ENCODE data around the genes PPBP, CXCL3, PPEF2 and ART3.

GRCh38 chr4:73987922-73988566, at the start of gene PPBP:
Gene PPBP, minus strand, starts transcription at chr4:73988190.
- RRBS: no CpG with 5 or more reads among the region's 4 CpGs

DNA sequence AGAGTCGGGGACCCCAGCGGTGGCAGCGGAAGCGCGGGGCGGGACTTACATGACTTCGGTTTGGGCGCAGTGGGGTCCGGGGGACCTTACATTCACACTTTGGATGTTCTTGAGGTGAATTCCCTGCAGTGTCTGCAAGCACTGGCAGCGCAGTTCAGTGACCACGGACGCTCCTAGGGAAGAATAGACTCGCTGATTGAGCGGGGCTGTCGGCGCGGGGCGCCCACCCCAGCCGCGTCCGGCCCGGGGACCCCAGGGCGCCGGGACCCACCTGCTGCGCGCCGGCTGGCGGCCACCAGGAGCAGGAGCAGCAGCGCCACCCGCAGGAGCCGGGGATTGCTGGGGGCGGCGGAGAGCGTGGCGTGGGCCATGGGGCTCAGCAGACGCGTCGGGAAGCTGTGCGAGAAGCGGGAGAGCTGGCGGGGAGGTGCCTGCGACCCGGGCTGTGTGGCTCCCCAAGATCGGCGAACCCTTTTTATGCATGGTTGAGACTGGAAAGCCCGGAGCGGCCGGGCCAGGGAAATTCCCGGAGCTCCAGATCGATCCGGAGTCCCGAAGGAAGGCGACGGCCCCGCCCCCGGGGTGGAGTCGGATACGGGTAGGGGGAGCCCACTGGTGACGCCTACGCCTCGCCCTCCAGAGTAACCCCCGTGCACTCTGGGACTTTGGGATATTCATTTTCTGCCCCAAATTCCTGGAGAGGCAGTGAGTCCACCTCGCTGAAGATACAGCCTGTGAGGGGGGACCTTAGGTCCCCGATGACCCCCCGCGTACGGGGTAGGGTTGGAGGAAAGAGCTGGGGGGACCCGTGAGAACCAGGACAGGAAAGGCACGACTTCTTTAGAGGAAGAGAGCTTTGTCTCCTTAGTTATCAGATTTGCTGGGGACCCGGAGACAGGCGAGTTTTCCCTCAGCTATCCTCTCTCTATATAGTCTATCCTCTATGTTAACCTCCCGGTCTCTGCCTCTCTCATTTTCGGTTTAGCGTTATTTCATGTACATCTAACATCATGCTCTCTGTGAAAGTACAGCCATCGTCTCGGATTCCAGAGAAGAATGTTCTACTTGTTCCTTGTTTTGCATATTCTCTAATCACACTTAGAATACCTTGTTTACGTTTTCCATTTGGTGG, at the start of gene CXCL3:
TSS of gene CXCL3 (minus strand) at position 449 of the 1,132 bp plus-strand sequence.
- RRBS: 5% methylated on average over 4 of the region's 77 CpGs

GRCh38 chr4:74099358-74099544, 256 bp upstream of the CXCL2 start:
- RRBS: 3% methylated on average over 2 of the region's 17 CpGs

DNA sequence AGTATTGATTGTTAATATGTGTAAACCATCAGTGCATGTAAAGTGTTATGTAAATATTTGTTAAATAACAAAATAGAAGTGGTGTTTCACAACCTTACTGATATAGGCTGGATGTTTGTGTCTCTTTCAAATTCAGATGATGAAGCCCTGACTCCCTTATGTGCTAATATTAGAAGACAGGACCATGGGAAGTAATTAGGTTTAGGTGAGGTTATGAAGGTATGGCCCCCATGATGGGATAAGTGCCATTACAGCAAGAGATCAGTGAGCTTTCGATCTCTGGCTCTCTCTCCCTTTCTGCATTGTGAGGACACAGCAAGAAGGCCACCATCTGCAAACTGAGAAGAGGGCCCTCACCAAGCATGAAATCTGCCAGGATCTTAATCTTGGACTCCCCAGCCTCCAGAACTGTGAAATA, 1.7 kb upstream of the CXCL2 start:
- RRBS: no CpG with 5 or more reads among the region's 1 CpG

- RRBS: no CpG with 5 or more reads among the region's 5 CpGs
Measured at GRCh38 chr4:74116834-74117602, 18.0 kb upstream of the CXCL2 start.

- RRBS: 17% methylated on average over 1 of the region's 5 CpGs
Measured at GRCh38 chr4:74231100-74231534, 73.2 kb downstream of the MTHFD2L start.

GRCh38 chr4:74320290-74321053, 12.2 kb downstream of the EPGN start:
- RRBS: no CpG with 5 or more reads among the region's 6 CpGs

GRCh38 chr4:74505624-74505936, 60.6 kb downstream of the AREG start:
- RRBS: no CpG with 5 or more reads among the region's 4 CpGs

DNA sequence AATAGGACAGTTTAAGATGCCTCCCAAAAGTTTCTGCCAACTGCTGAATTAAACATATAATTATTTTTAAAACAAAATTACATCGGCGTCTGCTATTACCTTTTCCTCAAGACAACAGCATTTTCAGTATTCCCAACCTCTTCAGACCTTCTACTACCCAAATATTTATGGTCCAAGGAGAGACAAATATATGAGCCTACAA, 19.0 kb upstream of the CDKL2 start:
- RRBS: no CpG with 5 or more reads among the region's 2 CpGs

DNA sequence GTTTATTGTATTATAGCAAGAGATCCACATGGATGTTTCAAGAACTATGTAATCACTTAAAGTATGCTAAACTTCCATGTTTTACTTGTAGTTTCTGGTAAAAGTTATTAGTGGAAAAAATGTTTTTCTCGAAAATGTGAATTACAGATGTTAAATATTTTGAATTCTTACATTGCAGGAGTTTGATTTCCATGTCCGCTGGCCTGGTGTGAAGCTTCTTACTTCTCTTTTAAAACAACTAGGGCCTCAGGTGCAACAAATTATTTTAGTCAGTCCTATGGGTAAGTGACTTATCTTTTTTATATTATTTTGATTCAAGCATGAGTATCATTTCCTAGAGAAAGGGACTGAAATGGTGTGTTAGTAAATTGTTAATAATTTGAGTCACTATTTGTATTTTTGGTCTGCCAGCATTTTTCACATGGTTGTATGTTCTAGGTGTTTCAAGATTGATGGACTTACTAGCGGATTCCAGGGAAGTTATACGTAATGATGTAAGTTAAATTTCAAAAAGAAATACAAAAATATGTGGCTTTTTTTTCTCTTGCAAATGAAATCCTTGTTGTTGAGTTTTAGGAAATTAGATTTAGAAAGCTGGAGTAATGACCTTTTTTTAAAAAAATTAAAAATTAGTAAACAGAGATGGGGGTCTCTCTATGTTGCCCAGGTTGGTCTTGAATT, 46.4 kb downstream of the USO1 start:
- RRBS: no CpG with 5 or more reads among the region's 4 CpGs

GRCh38 chr4:75902309-75902867, at the start of gene PPEF2:
Gene PPEF2, minus strand, starts transcription at chr4:75902452.
- RRBS: no CpG with 5 or more reads among the region's 5 CpGs

DNA sequence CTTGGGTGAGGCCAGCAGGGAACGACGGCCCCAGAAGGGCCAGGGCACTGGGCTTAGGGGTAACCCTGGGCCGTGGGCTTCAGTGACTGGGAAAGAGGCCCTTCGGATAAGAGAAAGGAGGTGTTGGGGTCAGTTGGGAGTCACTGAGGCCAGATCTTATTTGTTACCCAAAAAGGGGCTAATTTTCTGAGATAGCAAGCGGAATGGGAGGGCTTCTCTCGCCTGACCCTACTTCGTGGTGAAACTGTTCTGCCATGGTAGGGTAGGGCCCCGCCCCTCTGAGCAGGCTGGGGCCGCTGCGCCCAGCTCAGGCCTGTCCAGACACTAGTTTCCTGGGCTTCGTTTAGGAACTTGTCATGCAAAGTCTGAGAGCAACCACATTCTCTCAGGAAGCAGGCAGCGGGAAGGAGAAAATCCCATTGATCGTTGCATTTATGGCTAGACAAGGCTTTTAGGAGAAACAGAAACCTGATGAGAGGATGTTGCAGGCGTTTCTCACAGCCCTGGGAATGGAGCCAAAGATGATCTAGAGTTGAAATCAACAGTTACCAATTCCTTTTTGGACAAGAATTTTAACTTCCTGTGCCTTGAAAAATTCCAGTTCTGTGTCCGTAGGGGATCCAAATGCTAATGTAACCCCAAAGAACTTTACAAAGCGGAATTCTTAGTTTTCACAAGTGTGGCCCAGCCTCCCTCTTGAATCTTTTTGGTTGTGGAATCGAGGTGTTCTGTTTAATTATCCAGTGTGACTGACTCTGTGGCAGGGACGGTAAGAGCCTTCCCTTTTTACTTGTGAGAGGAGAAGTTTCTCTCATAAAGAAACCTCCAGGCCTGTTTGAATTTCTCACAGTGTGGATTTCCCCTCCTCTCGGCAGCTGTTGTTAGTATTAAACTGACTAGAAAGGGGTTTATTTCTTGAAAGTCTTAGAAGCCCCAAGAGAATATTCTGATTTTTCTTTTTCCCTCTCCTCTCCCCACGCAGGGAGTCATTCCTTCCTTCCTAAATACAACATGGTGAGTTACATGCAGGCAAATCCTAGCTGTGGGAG, 4.5 kb upstream of the CXCL9 start:
- RRBS: no CpG with 5 or more reads among the region's 20 CpGs

DNA sequence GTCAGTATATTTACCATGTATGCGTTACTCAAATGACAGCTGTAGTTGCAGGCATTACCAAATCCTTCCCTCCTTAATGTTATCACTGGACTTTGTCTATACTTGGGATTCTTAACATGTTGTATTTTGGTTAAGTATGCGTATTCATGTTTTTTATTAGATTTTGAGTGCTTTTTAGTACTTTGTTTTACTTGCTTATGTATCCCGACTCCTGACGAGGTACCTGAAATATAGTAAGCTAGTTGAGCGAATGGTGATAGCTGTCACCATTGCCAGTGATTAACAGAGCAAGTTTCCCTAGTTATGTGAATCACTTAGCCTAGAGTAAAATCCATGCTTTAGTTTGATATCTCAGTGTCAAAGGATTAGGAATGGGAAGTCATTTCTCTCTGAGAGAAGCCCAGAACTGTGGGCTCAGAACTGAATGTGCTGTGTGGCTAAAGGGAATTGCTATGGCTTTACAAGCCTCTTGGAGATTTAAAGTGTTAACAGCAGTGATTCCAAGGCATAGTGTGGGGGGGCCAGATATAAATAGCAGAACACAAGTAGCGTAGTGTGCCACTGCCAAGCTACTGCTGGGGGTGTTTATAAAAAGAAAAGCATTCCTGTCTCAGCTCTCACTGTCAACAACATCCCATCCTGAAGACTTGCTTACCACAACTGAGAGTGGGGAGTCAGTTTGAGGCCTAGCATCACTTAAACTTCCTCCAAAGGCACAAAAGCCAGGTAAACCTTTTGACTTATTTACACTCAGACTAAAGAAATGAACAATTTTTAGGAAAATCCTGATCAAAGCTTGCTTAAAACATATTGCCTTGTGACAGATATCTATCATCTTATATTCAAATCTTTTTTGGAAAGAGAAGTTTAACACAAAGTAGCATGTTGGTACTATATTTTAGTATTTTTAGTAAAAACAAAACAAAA, at the start of gene ART3:
TSS of gene ART3 (plus strand) at position 616 of the 927 bp plus-strand sequence.
- RRBS: no CpG with 5 or more reads among the region's 6 CpGs

- RRBS: no CpG with 5 or more reads among the region's 4 CpGs
Measured at GRCh38 chr4:76187028-76187605, 26.5 kb downstream of the SCARB2 start.

DNA sequence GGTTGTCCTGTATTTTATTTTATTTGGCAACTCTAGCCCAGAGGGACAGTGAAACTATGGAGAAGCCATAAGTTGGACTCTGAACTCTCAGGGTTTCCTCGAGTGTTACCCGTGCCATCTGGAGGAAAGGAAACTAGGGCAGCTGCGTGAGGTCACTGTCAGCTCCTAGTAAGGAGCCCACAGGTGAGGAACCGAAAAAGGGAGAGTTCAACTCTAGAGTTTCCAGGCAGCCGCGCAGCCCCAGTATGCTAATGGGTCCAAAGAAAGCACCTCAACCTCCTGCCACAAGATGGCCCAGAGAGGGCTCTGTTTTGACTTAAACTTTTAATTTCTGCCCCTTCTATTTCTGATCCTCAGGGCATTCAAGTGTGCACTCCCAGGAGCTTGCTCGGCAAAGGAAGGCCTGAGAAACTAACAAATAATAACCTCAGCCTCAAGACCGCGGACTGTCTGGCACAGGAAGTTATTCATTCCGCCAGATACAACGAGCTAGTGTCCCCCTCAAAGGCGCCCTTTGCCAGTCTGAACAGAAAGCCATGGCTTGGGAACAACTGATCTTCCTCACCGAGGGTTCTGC, 13.9 kb downstream of the SCARB2 start:
- RRBS: no CpG with 5 or more reads among the region's 13 CpGs

GRCh38 chr4:76292600-76292981, 13.9 kb upstream of the STBD1 start:
- RRBS: no CpG with 5 or more reads among the region's 3 CpGs

DNA sequence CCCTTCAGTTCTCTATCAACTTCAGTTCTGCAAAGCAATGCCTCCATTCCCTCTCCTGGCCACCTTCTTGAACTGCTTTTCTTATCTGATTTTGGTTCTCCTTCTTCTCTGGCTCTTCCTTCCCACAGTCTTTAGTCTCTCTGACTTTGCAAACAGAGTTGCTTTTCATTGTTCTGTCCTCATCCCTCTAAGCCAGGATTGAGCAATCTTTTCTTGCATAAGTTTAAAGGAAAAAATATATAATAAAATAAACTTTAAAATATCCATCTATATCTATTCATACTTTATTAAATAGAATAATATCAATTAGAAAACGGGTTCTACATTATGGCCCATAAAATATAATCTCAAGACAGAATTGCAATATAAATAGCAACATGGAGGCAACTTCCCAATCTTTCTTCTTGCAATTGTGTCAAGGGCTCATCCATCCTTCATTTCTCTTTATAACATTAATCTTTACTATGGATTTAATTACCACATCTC, 3.4 kb upstream of the STBD1 start:
- RRBS: no CpG with 5 or more reads among the region's 1 CpG

DNA sequence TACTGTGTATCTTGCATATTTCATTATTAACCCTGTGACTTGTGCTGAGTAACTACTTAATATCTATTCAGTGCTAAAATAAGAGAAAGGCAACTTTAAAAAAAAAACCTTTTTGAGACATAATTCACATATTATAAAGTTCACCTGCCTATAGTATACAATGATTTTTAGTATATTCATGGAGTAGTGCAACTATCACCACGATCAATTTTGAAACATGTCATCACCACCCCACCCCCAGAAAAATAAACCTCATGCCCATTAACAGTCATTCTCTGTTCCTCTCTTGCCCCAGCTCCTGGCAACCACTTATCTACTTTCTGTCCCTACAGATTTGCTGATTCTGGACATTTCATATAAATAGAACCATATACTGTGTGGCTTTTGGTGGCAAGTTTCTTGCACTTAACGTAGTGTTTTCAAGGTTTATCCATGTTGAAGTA, 51.8 kb downstream of the SHROOM3 start:
- RRBS: no CpG with 5 or more reads among the region's 2 CpGs